ENCODE data around the genes FGF8, PPRC1 and PITX3.

- PRO-cap: no peak
- RAMPAGE, long total RNA: no peak
These were observed at the start of gene FGF8 for GRCh38 chr10:101775587-101776334. Gene FGF8, minus strand, starts transcription at chr10:101776114.

DNA sequence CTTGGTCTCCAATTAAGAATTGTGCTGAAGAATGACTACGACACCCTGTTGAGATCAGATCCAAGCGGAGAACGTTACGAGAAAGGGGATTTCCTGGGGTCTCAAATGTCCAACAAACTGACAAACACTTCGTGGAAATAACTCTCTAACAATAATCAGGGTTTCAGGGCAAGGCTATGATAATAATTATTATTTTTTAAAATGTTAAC lies 10.6 kb upstream of the NPM3 start:
- PRO-cap: no peak
- RAMPAGE, long total RNA: no peak

DNA sequence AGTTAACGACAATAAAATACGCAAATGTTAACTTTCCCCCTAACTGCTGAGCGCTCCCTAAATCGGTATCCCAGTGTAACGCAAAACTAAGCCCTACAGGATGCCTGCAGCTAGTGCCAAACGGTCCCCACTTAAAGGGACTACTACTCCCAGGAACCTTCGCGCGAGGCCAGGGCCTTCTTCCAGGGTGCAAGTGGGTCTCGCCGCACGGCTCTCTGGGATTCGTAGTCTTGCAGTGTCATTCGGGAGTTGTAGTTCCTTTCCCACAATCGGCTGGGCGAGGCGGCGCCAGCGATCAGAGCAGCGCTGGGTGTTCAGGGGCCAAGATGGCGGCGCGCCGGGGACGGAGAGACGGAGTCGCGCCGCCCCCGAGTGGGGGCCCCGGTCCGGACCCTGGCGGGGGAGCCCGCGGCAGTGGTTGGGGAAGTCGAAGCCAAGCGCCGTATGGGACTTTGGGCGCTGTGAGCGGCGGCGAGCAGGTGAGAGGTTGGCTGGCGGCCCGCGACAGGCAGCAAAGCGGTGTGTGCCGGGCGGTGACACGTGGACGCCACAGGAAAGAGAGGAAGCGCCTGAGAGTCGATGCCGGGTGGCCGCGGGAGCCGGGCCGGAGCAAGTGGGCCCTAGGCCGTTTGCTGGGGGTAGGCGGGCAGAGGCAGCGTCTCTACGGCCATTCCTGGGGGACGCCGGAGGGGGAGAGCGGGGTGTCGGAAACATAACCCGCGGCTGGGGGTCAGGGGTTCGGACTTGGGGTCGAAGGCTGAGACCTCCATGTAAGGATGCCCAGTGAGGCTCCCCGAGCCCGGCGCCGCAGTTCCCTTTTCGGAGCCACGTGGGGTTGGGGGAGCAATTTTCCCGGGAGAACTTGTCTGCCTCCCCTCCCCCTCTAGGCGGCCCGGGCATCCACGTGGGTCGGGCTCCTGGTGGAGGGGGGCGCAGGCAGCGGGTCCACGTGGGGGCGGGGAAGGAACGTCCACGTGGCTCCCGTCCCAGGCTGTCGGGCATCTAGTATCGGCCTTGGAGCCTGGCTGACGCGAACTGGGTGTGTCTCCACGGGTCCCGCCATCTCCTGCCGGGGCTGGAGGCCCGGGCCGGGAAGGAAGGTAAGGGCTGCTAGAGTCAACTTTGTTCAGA lies at the start of gene PPRC1:
Gene PPRC1 (plus strand): TSS at position 298 of the 1,131 bp plus-strand sequence.
- PRO-cap: bidirectional peak, plus-strand start at position 298 of the sequence, minus-strand start at position 133 of the sequence; bidirectional peak, plus-strand start at position 1,062 of the sequence, minus-strand start at position 821 of the sequence
- RAMPAGE, long total RNA: start-site peak on the plus strand centred at position 308 of the sequence, 23 bp wide, 635 reads

- PRO-cap: bidirectional peak, plus-strand start at chr10:102241756, minus-strand start at chr10:102241512
- RAMPAGE, long total RNA: no peak
These were observed at the start of gene PITX3 for GRCh38 chr10:102241291-102242285. Gene PITX3, minus strand, starts transcription at chr10:102241512.

DNA sequence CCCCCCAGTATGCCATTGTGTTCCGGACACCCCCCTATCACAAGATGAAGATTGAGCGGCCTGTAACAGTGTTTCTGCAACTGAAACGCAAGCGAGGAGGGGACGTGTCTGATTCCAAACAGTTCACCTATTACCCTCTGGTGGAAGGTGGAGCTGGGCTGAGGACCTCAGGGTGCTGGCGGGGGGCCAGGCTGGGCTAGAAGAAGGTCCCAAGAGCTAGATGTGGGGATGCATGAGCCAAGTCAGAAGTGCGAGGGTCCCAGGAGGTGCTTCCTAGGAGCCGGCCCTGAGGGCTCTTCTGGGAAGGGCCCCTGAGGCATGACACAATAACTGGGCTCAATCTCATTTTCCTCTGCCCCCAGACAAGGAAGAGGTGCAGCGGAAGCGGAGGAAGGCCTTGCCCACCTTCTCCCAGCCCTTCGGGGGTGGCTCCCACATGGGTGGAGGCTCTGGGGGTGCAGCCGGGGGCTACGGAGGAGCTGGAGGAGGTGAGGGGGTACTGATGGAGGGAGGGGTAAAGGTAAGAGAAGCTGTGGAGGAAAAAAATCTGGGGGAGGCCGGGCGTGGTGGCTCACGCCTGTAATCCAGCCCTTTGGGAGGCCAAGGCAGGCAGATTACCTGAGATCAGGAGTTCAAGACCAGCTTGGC lies 3.0 kb downstream of the NFKB2 start:
- PRO-cap: no peak
- RAMPAGE, long total RNA: no peak

GRCh38 chr10:102449404-102450286 lies 1.7 kb downstream of the C10orf95 start:
- PRO-cap: no peak
- RAMPAGE, long total RNA: no peak

DNA sequence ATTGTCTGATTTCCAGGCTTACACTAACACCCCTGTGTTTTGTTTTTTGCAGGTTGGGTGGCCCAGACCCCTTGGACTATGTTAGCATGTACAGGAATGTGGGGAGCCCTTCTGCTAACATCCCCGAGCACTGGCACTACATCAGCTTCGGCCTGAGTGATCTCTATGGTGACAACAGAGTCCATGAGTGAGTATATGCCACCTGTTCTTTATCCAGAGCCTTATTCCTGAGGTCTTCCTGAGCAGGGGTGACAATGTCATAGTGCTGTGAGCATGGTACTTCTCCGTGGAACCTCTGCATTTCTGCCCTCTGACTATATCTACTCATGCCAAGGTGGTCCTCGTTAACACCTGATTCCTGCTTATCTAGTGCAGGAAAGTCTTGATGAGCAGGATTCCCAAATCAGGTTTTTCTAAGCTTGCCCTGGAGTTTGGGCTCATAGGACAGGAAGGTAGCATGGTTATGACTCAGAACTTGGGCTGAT lies 5.4 kb downstream of the SUFU start:
- PRO-cap: no peak
- RAMPAGE, long total RNA: start-site peak on the plus strand centred at position 135 of the sequence, 92 bp wide, 13 reads

DNA sequence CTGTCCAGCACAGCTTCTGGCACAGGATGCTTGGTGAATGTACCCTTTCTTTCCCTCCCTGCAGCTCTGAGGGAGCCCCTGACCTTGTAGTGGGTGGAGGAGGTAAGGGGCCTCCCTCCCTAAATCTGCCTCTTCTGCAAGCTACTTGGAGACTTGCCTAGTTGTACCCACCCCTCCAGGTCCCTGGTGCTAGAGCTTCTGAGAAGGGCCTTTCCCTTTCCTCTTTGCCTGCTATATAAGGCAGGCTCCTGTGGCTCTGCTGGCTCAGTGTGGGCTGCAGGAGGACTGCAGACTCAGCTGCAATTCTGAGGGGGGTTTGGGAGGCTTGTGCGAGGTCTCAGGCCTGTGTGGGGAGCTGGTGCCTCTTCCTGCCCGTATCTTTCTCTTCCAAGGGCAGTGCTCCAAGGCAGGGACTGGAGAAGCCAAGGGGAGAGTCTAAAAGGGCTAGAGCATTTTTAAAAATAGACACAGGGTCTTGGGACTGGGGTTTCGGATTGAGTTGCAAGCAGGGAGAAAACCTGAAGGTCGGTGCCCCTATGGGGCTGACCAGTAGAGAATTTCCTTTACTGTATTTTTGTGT lies 11.6 kb upstream of the TRIM8 start:
- PRO-cap: unidirectional peak, plus-strand start at position 267 of the sequence
- RAMPAGE, long total RNA: no peak

DNA sequence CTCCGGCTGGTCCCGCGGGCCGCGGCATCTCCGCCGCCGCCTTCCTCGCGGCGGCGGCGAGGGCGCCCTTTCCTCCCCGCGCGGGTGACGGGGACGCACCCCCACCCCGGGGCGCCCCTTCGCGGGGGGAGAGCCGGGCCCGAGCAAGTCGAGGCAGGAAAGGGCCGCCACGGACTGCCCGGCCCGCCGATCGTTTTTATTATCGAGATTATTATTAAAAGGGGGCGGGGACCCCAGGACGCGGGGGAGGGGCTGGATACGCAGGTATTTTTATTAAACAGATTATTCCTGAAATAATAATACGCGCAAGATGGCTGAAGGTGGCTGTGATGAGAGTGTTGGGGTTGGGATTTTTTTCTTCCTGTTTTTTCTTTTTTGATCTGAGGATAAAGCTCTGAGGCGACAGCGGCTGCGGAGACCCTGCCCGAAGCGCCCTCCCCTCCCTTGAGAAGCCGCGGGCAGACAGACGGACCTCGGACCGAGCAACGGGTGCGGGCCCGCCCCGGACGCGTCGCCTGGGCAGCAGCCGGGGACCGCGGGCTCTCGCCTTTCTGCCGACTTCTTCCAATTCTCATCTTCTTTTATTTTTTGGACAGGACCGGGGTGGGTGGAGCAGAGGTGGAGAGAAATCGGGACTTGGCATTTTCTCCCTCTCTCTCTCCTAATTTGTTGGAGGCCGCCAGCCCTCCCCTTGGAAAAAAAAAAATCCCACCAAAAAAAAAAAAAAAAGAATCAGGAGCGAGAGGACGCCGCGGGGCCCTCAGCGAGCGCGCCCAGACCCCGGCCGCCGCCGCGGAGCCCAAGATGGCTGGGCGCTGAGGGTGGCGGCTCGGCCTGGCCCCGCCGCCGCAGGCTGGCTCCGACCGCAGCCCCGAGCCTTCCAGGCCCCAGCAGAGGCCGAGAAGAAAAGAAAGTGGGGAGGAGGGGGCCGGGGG lies 1.4 kb upstream of the TRIM8 start:
- PRO-cap: bidirectional peak, plus-strand start at position 146 of the sequence, minus-strand start at position 44 of the sequence; bidirectional peak, plus-strand start at position 465 of the sequence, minus-strand start at position 556 of the sequence; bidirectional peak, plus-strand start at position 735 of the sequence, minus-strand start at position 638 of the sequence; bidirectional peak, plus-strand start outside the sequence, minus-strand start at position 892 of the sequence
- RAMPAGE, long total RNA: start-site peak on the plus strand centred at position 327 of the sequence, 103 bp wide, 12 reads

GRCh38 chr10:102648825-102649319 lies 4.6 kb downstream of the TRIM8 start:
- PRO-cap: no peak
- RAMPAGE, long total RNA: no peak

DNA sequence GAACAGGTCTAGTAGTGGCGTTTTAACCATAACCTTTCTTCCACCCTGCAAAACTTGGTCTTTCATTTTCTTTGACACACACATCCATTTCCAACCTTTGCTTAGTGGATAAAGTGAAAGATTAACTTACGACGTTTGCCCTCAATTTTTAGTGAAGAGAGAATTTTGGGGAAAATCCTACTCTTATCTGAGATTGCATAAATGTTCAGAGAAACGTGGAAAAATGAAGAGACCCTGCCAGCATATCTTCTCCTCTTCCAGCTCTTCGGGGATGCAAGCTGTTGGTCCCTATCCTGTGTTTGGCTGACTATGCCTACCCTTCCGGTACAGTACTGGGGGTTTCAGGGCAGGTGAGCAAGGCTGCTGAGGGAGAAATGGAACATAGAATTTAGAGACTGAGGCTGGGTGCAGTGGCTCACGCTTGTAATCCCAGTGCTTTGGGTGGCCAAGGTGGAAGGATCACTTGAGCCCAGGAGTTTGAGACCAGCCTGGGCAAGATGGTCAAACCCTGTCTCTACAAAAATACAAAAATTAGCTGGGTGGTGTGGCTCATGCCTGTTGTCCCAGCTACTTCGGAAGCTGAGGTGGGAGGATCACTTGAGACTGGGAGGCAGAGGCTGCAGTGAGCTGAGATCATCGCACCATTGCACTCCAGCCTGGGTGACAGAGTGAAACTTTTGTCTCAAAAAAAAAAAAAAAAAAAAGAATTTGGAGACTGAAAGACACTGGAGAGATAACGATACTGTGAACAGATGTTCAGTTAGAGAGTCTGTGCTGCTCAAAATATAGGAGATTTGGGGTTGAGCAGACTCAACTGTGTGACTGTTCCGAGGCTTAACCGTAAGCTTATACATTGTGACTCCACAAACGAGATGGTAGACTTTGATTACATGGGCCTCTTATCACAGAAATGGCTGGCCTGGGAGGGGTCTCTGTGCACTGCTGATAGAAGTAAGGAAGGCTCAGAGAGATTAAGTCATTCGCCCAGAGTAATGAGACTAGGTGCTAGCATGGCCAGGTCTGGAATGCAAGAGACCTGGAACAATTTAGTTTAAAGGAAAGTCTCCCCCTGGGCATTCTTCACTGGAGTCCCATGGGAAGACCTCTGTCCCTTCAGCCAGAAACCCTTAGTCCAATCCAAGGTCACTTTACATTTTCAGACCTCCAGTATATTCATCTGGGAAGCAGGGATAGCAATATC lies 19.2 kb downstream of the WBP1L start:
- PRO-cap: no peak
- RAMPAGE, long total RNA: no peak

DNA sequence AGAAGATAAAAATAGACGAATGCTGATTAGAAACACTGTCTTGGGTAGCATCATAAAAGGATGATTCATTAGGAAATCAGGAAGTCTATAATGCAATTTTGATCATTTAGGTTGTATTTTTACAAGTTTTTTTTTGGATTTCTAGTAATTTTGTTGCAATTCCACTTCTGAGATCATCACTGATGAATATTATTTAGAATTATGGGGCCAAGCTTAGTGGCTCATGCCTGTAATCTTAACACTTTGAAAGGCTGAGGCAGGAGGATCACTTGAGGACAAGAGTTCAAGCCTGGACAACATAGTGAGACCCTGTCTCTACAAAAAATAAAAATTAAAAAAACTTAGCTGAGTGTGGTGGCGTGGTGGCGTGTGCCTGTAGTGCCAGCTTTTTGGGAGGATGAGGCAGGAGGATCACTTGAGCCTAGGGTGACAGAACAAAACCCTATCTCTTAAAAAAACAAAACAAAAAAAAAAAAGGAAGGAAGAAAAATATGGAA lies 29.7 kb downstream of the WBP1L start:
- PRO-cap: no peak
- RAMPAGE, long total RNA: no peak

DNA sequence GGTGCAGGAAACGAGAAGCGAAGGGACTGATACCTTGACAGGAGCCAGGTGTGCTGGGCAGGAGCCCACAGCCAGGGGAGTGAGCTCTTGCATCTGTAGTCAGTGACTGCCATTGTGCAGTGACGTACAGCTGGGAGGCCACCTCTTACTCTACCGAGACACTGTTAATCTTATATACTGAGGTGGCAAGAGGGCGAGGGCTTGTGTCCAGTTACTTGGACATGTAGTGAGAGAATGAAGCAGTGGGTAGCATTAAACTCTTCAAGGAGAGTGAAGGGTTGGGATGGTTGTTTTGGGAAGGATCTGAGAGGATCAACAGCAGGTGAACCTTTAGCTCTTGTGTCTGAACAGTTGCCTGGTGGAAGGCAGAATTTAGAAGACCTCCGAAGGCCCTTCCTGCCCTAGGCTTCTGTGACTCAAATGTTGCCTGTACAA lies 34.5 kb downstream of the WBP1L start:
- PRO-cap: no peak
- RAMPAGE, long total RNA: no peak

DNA sequence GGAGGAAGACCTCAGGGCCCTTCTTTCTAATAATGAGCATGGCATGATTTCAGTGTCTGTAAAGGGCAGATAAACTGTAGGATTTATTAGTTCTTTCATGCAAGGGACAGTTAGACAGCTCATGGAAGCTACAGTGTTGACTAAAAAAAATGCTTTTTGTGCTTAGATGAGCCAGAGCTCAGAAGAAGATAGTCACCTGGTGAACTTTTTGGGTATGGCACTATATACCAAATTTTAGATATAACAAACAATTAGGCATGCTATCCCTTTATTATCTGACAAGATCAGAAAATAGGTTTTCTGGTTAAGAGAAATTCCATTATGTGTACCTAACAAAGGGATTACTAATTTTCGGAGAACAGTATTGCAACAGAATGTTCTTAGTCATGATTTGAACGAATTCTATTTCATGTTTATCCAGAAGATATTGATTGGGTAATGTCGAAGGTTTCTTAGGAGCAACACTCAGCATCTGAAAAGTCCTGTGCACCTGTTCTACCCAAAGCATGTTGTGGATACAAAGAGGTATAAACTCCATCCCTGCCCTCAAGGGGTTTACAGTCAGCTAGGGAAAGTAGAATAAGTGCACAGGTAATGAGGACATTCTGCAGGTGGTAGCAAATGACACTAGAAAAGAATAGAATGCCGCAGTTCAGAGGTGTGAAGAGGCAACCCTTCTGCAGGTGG lies 36.5 kb downstream of the WBP1L start:
- PRO-cap: no peak
- RAMPAGE, long total RNA: no peak

DNA sequence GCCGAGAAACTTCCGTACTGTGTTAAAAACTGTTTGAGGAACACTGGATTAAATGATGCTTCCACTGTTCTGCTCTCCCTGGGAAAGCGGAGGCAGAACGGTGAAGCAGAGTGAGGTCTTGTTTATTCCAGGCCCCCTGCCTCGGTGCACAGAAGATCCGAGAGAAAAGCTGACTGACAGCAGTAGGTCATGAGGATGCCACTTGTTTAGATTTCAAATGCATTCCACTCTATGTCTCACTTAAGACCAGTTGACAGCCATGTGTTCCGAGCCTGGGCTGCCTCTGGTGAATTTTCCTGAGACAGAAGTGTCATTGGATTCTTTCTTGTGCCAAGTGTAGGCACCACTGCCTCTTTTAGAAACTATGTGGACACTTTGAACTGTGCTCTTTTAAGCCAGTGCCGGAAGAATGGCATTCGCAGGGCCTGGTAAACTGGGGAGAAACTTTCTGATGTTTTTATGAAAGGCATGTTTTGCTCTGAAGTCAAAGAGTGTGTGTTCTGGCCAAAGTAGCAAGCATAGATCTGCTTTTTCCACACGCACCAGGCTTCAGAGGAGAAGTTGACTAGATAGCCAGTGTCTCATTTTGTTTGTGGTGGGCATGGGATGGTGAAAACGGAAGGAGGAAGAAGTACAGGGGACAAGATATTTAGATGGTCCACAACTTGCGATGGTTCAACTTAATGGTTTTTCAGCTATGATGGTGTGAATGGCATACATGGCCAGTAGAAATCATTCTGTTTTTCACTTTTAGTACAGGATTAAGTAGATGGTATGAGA lies 41.7 kb downstream of the CYP17A1 start:
- PRO-cap: no peak
- RAMPAGE, long total RNA: no peak

DNA sequence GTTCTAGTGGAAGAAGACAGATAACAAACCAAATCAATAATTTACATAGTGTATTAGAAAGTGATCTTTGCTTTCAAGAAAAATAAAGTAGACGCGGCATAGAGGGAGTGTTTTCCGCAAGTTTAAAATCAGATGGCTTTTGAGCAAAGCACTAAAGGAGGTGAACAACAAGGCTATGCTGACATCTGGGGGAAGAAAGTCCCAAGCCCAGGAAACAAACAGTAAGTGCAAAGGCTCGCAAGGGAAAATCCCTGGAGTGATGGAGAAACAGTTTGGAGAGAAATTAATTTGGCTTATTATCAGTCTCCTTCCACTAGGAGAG lies 1.9 kb upstream of the CNNM2 start:
- PRO-cap: no peak
- RAMPAGE, long total RNA: no peak

GRCh38 chr10:102921339-102922388 lies 3.6 kb downstream of the CNNM2 start:
- PRO-cap: no peak
- RAMPAGE, long total RNA: no peak

- PRO-cap: no peak
- RAMPAGE, long total RNA: no peak
These were observed 115.0 kb downstream of the NT5C2 start for GRCh38 chr10:103078125-103078508.

DNA sequence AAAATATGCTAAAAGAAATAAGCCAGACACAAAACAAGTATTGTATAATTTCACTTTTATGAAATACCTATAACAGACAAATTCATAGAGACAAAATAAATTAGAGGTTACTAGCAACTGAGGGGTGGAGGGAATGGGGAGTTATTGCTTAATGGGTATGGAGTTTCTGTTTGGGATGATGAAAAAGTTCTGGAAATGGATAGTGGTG lies 72.2 kb downstream of the NT5C2 start:
- PRO-cap: no peak
- RAMPAGE, long total RNA: no peak

DNA sequence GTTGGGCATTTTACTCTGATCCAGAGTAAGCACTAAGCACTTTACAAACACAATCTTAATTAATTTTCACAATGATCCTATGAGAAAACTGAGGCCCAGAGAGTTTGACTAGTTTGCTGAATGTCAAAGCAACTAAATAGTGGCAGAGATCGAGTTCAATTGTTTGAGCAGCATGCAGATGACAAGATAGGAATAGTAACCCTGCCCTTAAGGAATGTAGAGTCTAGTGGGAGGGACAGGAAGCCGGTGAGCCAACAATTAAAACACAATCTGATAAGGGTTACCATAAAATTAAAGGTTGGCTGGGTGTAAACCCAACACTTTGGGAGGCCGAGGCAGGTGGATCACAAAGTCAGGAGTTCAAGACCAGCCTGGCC lies 13.4 kb upstream of the RPEL1 start:
- PRO-cap: no peak
- RAMPAGE, long total RNA: no peak